Parotid gland (tissue), 1 donor: ENCODE measurements around a stretch of chr6.

GRCh38 chr6:144284071-144284524 lies 1.0 kb upstream of the UTRN start:
- PRO-cap: no peak

- PRO-cap: no peak
Observed at GRCh38 chr6:144335269-144335545, 50.1 kb downstream of the UTRN start.

GRCh38 chr6:144377404-144378201 lies 92.5 kb downstream of the UTRN start:
- PRO-cap: no peak

- PRO-cap: no peak
Observed at GRCh38 chr6:144473623-144473961, 188.5 kb downstream of the UTRN start.

DNA sequence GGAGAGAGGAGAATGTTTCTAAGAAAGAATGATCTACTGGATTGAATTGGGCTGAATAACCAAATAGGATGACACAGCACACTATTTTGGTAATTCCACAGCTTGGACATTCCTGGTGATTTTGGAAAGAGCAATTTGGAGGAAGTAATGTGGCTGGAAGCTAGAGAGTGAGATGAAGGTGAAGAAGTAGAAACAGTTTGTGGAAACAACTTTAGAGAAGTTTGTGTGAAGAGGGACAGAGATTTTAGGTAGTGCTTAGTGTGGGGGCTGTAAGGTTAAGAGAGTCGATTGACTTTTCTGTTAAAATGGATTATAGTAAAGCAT lies 280.5 kb downstream of the UTRN start:
- PRO-cap: no peak

DNA sequence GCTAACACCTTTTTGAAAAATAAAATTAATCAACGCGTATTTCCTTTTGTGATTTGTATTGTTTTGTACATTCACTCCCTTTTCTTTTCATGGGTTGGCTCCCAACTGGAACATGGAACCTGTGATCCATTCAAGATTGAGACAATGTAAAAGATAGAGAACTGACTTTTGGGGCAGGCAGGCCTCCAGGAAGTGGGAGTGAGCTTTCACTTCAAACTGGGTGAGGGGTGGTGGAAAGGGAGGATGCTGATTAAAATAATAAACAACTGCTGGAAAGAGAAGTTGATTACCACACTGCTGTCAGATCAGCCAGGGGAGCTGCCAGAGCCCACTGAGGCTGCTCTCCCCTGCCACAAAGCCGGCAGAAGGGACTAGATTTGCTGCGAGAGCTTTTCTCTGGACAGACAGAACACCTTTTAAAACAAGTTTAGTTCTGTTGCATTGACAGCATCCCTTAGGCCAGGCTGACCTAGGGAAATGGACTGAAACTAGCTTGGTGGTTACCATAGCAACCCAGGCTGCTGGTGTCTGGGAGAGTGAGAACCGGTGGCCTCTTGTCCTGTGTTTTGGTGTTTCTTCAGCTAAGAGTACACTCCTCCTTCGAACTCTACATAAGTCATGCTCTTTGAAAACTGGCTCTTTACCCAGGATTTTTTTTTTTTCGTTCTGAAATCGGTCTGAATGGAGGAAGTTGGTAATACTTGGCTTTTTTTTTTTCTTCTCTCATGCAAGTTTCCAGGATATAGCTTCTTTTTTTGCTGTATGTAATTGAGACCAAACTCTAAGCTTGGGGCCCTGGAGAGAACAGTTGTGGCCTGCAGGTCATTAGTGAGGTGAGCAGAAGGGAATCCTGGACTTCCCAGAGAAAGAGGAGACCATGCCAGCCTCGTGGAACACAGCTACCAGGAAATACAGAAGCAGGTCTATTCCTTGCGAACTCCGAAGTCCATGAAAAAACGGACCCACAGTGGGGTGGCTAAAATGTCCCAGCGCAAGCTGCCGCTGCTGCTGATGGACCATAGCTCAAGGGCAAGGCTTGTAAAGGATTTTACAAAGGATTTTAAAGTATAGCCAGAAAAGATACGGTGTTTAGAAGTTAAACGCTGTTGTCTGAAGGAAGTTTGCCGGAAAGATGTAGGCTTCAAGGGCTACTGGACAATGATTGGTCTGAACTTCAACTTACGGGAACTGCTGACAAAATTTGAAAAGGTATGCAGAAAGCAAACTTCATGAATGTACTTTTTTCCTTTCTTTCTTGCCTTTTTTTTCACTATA lies 374.4 kb downstream of the UTRN start:
- PRO-cap: no peak

GRCh38 chr6:145267263-145267480 lies 468.1 kb downstream of the EPM2A start:
- PRO-cap: no peak

GRCh38 chr6:145350244-145350542 lies 385.1 kb downstream of the EPM2A start:
- PRO-cap: no peak

DNA sequence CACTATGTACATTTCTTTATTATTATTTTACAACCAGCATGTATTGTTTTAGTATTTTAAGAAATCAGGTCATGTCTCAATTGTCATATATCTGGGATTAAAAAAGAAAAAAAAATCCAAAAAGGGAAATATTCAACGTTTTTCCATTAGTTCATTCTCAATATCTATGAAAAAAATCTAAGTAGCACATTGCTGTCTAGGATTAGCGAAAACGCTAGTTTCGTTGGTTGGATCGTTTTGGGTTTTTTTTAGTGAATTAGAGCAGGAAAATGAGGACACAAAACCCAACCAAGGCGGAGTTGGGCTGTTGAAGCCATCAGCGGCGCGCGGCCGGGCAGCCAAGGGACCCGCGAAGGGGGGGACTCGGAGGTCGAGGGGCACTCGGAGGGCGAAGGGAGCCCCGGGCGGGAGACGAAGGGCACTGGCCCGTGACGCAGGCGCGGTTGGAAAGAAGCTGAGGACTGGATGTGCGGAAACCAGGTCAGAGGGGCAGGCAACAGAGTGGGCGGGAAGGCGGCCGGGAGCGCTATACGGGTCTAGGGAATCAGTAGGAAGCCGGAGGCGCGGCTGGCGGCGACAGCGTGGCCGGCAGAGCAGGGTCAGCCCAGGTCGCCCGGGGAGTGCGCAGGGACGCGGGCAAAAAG lies 757 bp downstream of the EPM2A start:
- PRO-cap: bidirectional peak, plus-strand start at position 547 of the sequence, minus-strand start at position 445 of the sequence

DNA sequence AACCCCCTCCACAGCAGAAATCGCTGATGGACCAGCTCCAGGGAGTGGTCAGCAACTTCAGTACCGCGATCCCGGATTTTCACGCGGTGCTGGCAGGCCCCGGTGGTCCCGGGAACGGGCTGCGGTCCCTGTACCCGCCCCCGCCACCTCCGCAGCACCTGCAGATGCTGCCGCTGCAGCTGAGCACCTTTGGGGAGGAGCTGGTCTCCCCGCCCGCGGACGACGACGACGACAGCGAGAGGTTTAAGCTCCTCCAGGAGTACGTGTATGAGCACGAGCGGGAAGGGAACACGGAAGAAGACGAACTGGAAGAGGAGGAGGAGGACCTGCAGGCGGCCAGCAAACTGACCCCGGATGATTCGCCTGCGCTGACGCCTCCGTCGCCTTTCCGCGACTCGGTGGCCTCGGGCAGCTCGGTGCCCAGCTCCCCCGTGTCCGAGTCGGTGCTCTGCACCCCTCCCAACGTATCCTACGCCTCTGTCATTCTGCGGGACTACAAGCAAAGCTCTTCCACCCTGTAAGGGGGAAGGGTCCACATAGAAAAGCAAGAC lies 109.3 kb upstream of the RAB32 start:
- PRO-cap: no peak

- PRO-cap: no peak
Observed at GRCh38 chr6:146544168-146544866, 684 bp downstream of the RAB32 start.

- PRO-cap: no peak
Observed at GRCh38 chr6:147211839-147212806, 7.9 kb downstream of the STXBP5 start.

DNA sequence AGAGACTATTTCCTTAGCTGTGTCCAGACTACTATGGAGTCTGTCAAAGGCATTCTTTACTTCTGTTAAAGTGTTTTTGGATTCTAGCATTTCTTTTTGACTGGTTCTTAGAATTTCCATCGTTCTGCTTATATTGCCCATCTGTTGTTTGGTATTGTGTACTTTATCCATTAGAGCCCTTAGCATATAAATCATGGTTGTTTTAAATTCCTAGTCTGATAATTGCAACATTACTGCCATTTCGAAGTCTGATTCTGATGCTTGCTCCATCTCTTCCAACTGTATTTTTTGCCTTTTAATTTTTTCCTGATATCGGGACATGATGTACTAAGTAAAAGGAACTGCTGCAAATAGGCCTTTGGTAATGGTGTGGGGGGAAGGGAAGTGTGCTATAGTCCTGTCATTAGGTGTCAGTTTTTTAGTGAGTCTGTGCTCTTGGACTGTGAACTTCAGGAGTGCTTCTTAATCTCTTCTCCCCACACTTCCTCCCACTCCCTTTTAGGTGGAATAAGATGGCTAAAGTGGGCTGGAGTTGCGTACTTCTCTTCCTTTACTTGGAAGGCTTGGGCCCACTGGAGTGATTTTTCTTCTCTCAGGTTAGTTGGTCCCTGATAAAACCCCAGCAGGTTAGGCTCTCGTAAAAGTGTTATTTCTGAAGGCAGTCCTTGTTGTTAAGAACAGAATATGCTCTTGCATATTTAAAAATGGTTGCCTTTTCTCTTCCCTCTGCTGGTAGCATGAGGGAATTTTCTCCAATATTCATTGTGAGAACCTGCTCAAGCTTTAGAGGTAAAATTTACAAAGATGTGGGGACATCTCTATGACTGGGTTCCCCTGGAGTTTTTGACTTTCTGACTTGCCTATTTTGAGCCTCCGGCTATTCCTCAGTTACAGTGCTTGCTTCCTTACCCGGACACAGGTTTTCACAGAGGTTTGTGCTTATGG lies 18.1 kb downstream of the STXBP5 start:
- PRO-cap: no peak

DNA sequence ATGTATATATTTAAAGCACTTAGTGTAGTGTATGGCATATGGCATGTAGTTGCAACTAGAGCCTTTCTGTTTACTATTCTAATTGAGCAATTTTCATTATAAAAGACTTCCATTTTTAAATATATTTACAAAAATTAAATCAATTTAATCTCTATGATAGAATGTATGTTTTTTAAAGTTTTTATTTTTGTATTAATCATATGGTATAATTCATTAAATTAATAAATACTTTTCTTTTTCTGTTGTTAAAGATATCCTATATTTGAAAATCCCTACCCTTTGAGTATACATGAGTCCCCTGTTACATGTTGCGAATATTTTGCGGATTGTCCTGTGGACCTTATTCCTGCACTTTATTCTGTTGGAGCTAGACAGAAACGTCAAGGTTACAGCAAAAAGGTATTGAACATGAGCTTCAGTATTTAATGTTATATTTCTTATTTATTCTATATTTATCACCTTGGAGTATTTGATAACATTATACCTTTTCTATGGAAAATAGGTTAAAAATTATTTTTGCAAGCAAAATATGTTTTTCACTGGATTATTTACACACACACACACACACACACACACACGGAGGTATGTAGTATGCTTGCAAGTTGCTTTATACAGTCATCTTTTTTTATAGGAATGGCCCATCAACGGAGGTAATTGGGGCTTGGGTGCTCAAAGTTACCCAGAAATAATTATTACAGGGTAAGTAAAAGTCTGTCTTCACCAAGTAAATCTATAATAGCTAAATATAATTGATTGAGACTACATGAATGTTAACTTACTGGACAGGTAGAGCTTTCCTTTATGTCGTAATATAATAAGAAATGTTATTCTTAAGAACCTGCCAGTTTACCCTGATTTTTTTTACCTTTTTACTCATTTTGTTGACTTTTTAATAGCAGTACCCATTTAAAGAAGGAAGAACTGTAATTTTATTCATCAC lies 109.7 kb downstream of the STXBP5 start:
- PRO-cap: no peak

DNA sequence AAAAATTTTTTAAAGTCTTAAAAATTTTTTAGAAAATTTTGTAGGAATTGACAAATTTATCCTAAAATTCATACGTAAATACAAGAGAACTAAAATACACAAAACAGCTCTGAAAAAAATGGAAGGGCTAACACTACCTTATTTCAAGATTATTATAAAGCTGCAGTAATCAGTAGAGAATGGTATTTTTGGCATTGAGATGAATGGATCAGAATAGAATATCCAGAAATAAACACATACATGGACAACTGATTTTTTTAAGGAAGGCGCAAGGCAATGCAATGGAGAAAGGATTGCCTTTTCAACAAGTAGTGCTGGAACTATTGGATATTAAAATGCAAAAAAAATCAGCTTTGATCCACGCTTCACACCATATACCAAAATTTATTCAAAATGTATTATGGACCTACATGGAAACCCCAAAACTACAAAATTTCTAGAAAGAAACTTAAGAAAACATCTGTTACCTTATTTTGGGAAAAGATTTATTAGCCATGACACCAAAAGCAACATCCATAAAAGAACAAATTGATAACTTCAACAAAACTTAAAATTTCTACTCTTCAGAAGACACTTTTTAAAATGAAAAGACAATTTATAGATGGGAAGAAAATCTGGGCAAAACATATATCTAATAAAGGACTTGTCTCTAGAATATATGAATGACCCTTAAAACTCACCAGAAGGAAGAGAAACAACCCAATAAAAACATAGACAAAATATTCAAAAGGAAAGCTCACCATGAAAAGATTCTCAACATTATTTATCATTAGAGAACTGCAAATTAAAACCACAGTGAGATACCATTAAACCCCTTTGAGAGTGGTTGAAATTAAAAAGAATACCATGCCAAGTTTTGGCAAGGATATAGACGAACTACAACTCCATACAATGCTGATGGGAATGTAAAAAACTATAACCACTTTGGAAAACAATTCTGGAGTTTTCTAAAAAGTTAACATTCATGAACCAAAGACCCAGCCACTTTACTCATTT lies 139.3 kb upstream of the SAMD5 start:
- PRO-cap: no peak

GRCh38 chr6:147514925-147515264 lies 6.4 kb downstream of the SAMD5 start:
- PRO-cap: unidirectional peak, minus-strand start at chr6:147515184

DNA sequence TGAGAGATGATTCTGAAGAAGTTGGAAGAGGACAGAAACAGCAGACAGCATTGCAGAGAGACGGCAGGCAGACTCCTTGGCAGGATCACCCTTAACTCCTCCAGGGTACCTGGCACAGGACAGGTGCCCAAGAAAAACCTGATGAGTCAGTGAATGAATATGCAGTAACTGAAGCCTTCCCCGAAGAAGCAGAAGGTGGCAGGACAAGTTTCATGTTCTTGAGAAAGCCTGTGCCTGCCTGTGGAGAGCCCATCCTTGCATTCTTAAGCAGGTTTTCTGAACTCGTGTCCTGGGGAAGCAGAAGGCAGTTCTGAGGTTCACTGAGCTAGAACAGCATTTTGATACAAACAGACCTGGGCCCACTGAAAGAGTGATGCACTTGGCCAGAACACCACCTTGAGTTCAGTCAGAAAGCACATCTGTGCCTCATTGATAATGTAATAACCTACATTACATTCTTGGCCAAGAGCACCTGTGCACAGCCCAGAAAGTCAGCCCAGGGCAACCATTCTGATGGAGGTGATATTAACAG lies 79.5 kb upstream of the SASH1 start:
- PRO-cap: no peak

- PRO-cap: no peak
Observed at GRCh38 chr6:148431411-148431904, 88.8 kb downstream of the SASH1 start.

GRCh38 chr6:148432384-148432949 lies 89.8 kb downstream of the SASH1 start:
- PRO-cap: no peak

DNA sequence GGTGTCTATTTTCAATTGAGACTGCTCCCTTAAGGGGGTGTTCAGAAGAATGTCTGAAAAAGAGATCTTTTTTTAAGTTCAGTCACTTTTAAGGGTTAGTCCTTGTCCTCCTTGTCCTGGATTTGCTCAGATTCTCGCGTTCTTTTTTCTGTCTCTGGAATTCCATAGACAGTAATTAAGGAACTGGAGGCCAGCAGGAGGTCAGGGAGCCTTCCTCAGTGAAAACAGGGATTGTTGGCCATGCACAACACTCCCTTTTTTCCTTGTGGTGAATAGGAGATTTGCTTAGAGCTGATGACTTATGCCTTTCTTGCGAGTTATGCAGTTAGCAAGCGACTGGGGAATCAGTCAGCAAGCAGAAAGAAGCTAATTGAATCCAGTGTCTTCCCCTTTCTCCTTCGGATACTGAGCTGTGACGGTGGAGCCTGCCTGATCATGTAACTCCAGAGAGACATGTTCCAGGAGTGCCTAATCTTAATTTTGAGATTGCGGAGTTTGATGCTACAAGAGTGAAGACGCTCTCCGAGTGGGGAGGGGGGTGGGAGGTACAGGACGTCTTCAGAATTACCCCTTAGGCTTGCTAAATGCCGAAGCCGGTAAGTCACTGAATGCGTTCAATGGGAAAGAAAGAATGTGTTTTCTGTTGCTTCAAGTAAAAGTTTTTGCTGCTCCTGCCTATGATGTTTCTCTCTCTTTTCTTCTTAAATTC lies 165.8 kb downstream of the SASH1 start:
- PRO-cap: unidirectional peak, plus-strand start at position 174 of the sequence